Helper T cell (primary cell): ENCODE data around the gene DR1.

DNA sequence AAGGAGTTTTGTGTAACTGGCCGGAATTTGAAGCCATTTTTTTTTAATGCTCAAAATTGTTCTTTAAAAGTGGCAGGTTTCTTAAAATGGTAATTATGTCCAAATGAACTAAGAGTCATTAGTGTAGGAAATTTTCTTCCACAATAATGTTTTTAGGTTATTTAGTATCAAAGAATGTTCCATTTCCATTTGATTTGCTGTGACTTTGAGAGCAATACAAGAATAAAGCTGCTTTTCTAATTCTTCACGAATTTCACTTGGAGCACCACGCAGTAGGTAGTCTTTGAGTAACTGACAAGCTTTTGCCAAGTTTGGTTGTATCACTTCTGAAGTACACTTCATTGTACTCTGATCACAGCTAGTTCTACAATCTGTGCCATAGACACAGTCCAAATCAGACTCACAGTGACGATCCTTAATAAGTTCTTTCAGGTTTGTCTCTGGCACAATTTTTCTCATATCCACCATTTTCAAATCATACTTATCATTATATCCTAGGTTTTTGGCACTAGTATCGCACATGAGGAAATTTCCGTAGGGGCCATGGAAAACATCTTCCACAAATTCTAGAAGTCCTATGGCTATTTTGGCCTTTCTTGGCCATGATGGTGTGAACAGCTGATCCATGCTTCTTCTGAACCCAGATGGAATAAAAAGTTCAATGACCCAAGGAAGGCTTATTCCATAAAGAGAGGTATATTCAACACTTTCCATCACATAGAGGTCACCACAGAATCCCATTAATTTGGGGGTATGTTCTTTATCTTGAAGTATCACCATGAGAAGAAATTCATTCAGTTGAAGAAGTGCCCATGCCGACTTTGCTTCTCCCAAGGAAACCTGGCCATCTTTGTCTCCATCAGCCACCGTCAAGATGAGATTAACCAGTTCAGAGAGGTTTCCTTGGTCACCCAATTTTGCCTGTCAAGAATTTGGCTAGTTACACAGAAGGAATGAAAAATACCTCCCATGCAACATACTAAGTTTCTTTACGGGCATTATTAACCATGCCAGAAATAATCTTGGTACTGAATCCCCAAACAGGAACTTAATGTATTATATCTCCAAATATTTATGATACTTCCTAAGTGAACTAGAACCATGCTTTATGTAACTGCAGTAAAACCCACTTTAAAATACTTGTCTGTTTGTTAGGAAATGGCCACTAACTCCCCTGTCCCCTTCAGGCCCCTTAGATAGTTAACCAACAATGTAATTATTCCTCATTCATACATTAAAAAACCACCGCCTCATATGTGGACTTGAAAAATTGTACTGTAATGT, 11.9 kb downstream of the RPL5 start:
- PRO-cap, 2 experiments, result no peak in any of the 2 experiments

DNA sequence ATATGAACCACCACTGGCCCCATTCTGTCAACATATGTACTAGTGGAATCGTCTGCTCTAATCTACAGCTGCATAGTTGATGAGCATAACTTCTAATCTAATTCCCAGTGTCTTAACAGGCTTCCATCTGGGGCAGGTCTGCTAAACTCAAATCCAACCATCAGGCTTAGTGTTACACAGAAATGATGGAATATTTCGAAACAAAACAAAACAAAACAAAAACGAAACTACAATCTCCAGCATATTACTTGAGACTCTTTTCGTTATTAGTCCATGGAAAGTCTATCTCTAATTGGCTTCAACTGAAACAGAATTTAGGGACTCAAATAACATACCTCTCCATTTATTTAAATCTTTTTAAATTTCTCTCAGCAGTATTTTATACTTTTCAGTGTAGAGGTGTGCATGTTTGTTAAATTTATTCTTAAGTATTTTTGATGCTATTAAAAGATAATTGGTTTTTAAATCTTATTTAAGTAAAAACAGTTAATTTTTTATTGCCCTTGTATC, 37.5 kb downstream of the DIPK1A start:
- PRO-cap, 2 experiments, result no peak in any of the 2 experiments

GRCh38 chr1:92981016-92981797, 19.9 kb upstream of the DIPK1A start:
- PRO-cap, 2 experiments, result peak in 2 of 2 experiments; most common plus-strand start chr1:92981556 (in 2); most common minus-strand start chr1:92981372 (in 1)

DNA sequence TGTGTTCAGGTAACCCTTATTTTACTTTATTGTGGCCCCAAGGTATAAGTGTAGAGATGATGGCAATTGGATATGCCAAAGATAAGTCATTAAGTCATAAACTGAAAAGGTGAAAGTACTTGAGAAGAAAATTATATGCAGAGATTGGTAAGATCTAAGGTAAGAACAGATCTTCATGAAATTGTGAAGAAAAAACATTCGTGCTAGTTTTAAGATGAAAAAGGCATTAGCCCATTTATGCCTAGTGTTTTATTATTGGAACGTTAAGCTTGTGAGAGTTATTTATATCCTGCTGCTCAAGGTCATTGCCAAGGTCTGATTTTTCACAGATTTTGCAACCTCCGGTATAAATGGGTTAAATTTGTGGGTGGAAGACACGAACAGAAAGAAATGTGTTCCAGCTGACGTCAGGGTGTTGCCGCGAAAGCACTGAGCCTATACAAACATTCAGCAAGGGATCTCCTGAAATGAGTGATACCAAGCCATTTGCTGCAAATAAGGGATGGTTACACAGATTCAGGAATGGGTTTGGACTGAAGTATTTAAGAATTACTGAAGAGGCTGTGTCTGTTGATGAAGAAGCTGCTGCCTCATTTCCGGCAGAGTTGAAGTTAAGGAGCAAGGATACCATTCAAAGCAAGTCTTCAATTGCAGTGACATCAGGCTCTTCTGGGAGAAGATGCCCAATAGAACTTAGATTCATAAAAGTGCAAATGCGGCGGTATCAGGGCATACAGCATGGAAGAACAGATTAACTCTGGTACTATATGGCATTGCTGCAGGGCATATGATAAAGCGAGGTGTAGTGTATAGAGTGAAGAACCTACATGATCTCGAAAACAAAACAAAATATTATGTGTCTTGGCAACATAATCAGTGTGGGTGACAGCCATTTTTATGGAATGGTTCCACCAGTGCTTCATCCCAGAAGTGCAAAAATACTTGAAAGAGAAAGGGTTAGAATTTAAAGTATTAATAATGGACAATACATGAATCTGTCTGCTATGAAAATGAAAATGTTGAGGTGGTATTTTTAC, 32.1 kb downstream of the TMED5 start:
- PRO-cap, 2 experiments, result no peak in any of the 2 experiments

GRCh38 chr1:93345867-93346807, at the start of gene DR1:
TSS of gene DR1 (plus strand) at chr1:93345907.
- PRO-cap, 2 experiments, result peak in 2 of 2 experiments; most common plus-strand start chr1:93345982 (in 2); most common minus-strand start chr1:93346620 (in 2)

DNA sequence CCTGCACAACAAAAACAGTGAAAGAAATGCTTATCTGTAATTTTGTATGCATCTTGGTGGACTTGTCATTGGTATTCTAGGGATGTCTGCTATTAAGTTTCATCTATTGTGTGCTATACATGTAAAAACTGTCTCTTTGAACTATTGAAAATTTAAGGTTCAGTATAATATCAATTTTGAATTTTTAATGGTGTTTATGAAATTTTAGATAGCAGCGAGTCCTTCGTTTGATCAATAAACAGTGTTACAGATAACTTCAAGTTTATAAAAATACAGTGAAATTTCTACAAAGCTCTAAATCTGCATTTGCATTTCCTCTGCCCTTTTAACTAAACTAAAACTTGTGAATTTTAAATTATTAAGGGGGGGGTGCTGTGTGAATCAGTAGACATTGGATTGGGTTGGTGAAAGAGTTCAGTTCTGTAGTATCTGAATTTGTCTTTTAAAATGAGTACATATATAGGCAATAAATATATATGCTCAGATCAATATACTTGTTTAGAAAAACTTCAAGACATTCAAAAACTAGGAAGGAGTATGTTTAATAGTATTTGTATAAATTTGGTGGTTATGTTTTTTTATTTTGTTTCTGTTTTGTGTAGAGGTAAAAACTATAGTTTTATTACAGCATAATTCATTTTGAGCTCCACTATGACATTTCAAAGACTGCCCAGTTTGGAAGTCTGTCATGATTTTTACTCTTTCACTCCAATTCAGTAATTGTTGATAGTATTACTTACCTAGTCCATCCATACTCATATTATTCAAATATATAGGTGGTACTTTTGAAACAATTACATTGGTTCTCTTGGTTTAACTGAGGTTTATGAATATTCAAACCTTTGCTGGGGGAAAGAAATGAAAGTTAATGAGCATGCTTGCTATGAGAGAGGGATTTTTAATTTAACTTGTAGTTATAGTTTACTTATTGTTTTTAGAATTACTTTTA, 15.2 kb downstream of the DR1 start:
- PRO-cap, 2 experiments, result no peak in any of the 2 experiments

- PRO-cap, 2 experiments, result no peak in any of the 2 experiments
These were observed 102.0 kb downstream of the BCAR3 start for GRCh38 chr1:93579484-93580212.

GRCh38 chr1:93592889-93593297, 88.7 kb downstream of the BCAR3 start:
- PRO-cap, 2 experiments, result no peak in any of the 2 experiments

DNA sequence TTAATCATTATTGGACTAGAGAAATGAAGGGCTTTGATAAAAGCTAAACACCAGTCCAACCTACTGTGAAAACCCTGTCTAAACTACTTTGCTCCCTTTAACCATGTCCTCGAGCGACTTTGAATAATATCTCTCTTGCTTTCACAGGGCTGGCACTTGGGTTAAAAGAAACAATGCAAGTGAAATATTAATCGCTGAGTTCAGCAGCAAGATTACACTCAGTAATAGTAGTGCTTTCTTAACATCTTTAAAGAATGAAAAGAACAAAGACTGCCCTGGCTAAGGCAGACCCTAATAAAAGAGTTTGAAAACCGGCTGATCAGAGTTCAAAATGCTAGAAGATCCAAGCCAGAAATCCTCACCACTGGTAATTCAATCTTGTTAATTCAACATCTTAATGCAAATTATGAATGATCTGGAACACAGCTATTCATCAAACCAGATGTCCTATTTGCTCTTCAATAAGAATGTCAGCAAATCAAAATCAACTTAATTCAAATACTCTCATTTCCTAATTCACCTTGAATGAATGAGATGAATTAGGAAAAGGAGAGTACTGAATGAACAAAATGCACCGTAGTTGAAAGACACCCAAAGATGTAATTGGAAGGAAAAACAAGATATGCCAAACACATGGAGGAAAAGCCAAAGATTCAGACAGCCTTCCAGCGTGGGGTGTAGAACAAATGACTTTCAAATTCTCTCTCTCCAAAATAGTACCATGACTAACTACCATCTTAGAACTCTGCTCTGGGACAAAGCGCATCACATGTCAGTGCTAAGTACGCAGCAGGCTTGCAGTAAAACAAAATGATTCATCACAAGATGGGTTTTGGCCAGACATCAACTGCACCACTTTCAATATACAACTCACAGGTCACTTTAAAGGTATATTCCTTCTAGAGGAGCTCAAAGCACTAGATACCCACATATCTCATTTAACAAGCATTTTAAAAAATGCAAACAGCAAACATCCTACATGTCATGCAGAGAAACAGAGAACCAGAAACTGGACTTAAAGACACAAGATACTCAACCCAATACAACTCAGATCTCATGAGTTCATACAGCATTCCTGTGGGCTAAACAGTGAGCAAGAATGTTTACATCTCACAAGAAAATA, 76.0 kb downstream of the BCAR3 start:
- PRO-cap, 2 experiments, result no peak in any of the 2 experiments

DNA sequence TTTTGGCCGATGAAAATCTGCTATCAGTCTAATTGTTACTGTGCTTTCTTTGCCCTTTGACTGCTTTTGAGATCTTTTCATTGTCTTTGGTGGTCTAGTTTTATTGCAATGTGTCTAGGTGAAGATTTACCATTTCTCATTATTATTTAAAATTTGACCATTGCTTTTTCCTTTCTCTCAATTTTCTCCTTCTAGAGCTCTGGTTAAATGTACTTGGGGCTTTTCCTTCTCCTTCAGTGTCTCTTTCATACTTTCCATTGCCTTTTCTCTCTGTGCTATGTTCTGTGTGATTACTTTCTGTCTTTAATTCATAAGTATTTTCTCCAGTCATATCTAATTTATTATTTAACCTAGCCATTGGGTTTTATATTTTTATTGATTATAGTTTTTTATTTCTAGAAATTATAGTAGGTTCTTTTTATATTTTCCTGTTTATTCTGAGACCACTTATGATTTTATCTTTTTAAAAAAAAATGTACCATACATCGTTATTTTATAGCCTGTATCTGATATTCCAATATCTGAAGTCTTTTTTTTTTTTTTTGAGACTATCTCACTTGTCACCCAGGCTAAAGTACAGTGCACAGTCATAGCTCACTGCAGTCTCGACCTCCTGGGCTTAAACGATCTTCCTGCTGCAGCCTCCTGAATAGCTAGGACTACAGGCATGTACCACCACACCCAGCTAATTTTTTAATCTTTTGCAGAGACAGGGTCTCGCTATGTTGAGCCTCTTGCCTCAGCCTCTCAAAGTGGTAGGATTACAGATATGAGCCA, 25.4 kb downstream of the BCAR3 start:
- PRO-cap, 2 experiments, result no peak in any of the 2 experiments

DNA sequence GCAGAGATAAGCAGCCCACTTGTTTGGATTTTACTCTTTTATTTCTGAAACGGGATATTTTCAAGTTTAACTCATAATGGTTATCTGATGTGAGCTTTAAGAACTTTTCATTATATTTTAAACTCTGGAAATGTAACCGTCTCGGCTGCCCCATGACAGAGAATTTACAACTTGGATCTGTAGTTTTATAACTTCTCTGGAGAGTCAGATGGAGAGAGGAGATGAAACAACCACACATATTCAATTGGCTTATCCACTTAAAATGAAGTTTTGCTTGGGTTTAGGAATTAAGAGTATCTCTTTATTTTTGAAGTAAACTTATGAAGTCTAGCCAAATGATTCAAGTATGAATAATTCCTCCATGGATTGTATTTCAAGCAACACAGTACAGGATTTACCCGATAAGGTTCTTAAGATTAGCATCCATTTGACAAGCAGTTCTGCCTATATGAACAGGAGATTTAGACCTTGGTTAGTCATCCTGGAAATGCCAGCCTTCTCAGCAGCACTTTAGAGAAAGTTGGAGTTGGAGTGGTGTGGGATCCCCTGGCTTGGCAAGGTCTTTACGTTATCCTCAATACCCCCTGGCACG, 1.7 kb downstream of the BCAR3 start:
- PRO-cap, 2 experiments, result no peak in any of the 2 experiments

DNA sequence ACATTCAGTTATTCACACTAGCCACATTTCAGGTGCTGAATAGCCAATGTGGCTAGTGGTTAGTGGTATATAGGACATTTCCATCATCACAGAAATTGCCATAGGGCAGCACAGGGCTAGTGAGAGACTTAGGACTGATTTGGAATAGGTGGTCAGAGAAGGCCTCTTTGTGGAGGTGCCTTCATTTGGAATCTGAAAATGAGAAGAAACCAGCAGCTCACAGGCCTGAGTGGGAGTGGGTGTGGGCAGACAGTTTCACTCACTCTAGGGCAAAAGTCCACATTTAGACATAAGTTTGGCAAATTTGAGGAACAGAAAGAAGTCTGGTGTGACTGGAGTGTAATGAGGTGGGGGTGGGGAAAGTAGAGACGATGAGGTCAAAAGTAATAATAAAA, 22.3 kb upstream of the BCAR3 start:
- PRO-cap, 2 experiments, result no peak in any of the 2 experiments

GRCh38 chr1:93758896-93759485, 77.4 kb upstream of the BCAR3 start:
- PRO-cap, 2 experiments, result no peak in any of the 2 experiments

DNA sequence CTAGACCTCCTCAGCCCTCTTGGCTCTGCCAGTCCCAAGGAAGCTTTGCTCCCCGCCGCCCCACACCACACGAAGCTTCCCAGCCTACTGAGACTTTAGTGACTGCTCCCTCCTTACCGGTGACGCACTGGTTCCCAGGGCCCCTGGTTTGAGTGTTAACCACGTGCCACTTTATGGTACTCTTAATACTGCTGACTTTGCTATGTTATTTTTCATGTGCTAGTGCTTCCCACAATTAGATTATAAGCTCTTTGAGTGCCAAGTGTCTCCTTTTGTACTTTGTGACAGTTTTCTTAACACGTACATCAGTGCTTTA, 61.1 kb downstream of the DNTTIP2 start:
- PRO-cap, 2 experiments, result no peak in any of the 2 experiments

DNA sequence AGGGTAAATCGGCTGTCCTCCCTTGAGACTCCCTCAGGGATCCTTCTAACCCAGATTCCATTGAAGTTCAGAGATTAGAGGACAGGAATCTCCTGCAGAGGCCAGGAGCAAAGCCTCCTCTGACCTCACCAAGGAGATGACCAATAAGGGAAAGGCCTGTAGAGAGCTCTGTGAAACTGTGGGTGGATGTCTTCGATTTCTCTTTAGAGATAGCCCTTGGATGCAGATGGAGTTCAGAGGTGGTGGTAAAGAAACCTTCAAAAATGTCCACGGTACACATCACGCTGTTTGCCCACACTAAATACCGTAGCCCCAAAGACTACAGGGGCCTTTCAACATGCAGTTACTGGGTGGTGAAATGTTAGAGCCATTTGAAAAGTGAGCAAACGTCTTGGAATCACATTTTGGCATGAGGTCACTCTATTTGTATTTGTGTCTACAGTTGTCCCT, 57.8 kb downstream of the DNTTIP2 start:
- PRO-cap, 2 experiments, result no peak in any of the 2 experiments

DNA sequence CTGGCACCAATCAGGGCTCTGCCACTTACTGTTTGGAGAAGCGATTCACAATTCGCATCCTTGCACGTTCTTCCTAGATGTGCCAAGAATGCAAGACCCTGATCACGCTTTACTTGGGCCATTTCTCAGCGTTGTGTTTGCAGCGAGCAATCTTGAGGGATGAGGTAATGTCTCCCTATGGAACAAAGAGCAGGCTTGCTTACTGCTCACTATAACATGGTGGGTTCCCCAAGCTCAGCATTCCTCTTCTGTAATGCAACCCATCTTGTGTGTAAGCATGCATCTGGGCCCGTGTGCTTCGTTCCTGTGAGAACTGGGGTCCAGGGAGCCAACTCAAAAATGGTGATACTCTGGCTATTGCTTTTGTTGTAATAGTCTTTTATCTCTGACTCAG, 33.5 kb downstream of the DNTTIP2 start:
- PRO-cap, 2 experiments, result peak in 1 of 2 experiments; most common minus-strand start position 344 of the sequence (in 1)

DNA sequence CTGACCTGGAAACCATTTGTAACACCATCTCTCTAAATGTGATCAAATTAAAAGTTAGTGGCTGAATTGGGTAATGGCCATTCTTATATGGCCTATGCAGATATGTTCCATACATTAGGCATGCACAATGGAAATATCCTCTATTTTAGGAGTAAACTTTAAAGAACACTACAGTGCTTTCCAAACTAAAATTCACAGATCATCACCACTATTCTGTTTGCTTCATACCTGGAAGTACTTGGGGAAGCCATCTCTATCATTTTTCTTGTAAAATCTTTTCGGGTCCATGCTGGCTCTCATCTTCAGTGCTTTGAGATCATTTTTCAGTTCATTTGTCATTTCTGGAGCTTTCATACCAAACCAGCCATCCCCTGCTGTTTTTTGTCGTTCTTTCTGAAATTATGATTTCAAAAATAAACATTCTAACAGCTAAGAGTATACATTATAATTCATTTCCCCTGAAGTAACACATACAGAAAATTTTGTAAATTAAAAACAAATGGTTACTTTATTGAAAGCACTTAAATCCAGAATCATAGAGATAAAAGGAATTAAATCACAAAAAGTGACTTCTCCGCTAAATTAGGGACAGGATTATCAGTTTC, 7.1 kb downstream of the DNTTIP2 start:
- PRO-cap, 2 experiments, result no peak in any of the 2 experiments

- PRO-cap, 2 experiments, result no peak in any of the 2 experiments
These were observed 259 bp downstream of the DNTTIP2 start for GRCh38 chr1:93878834-93879059.

GRCh38 chr1:93908582-93909131, 573 bp downstream of the GCLM start:
- PRO-cap, 2 experiments, result peak in 2 of 2 experiments; most common plus-strand start chr1:93908830 (in 1); most common minus-strand start chr1:93908765 (in 1)

DNA sequence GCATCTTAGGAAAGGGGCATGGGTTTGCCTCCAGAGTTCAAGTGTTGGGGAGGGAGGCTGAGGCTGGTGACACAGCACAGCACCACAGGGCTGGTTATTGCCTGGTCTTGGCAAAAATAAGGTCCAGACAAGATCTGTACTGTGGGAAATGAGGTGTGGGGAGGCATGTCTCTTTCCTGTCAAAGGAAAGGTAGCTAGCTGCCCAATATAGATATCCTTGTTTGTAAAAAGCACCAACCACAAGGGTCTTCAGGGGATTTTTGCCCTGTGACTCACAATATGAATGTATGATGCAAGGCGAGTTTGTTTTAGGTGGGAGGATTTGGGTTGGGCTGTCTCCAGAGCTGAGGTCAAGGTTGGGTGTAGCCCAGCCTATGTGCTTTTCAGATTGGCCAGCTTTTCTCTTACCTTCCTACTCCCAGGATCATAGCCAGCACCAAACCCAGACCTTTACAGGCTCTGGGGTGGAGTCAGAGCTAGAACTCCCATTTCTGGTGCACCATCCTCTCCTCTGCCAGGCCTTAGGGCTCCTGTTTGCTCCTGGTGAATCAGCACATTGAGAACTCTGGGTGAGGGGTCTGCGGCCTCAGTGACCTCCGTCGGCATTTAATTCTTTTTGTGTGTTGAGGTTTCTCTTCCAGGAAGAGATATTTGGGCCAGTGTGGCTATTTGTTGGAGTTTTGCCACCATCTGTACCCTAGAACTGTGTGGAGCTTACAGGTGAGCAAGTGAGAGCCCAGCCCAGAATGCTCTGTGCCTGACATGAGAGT, 55.5 kb upstream of the GCLM start:
- PRO-cap, 2 experiments, result no peak in any of the 2 experiments